Left common carotid artery plus branches (tissue), 1 donor: ENCODE measurements around a stretch of chr2.

- PRO-cap: no peak
These were observed 1.9 kb downstream of the MEMO1 start for GRCh38 chr2:32008959-32009335.

GRCh38 chr2:32009336-32010367 lies 1.2 kb downstream of the MEMO1 start:
- PRO-cap: bidirectional peak, plus-strand start at chr2:32010423, minus-strand start at chr2:32010068

- PRO-cap: no peak
These were observed 29.1 kb upstream of the SLC30A6 start for GRCh38 chr2:32136172-32137313.

- PRO-cap: no peak
These were observed 44.6 kb downstream of the NLRC4 start for GRCh38 chr2:32219923-32220590.

- PRO-cap: no peak
These were observed 2.6 kb downstream of the NLRC4 start for GRCh38 chr2:32262076-32262579.

GRCh38 chr2:32756119-32756376 lies 128.2 kb downstream of the TTC27 start:
- PRO-cap: no peak

DNA sequence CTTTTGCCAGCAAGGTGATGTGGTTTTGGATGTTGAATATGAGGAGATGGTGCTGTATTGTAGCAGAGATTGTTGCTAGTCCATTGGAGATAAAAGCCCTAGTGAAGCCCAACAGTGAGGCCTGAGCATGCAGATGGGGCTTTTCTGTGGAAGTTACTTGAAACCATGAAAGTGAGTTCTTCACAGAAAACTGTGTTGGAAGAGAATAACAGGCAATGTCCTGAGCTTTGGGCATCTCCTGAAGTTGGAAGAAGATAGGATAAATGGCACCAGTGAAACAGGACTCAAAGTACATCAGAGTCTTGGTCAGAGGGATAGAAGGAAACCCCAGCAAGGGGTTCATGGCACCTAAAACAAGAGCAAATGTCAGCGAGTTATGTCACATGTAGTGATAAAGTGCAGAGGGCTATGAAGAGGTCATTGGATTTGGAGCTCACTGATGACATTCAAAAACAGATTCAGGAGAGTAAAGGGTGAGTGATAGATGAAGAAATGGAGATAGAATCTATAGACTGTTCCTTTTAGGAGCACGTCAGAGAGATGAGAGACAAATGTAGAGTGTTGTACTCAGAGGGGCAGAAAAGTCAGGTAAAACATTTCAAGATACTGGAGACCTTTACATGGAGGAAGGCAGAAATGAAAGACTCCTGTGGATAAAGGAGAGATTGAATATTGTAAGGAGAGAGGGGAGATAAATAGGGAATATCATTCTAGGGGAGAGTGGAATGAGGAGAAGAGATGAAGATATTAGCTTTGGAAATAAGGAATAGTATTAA lies 141.3 kb downstream of the TTC27 start:
- PRO-cap: no peak

- PRO-cap: no peak
These were observed 989 bp downstream of the LTBP1 start for GRCh38 chr2:32947335-32948549.

DNA sequence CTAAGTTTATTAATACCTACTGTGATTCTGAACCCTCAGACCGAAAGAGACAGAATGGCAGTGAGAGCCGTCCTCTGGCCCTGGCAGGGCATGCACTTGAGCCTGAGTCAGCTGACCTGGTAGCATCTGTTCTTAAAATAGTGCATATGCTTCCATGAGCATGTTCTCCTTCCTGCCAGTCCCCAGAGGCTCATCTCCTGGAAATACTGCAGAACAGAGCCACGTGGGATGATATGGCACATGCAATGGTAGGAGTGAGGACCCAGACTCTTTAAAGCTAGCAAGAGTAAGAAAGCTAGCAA lies 59.0 kb downstream of the RASGRP3 start:
- PRO-cap: no peak

GRCh38 chr2:33797602-33798049 lies 198.5 kb upstream of the FAM98A start:
- PRO-cap: no peak

DNA sequence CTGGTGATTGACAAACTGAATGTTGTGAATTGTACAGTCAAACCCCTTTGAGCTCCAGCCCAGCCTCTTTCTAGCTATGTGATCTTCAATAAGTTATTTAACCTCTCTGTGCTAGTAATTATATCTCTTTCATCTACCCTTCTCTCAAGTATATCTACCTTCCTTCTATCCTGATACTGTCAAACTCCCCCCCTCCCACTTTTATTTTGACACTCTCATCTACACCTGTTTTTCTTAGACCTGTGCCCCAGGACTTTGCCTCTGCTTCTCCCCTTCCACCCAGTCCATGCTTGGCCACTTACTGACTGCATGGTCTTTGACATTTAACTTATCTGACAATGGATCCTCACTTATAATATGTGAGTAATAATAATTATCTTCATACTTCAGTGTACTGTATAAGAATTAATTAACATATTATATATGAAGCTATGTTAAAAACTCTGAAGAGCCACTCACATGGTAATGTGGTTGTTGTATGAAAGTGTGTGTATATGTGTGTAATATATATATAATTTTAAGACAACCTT lies 270.8 kb upstream of the CRIM1 start:
- PRO-cap: no peak

GRCh38 chr2:36253761-36254145 lies 101.8 kb upstream of the CRIM1 start:
- PRO-cap: no peak

- PRO-cap: unidirectional peak, minus-strand start at chr2:36357126; bidirectional peak, plus-strand start at chr2:36357743, minus-strand start at chr2:36357718
These were observed 1.6 kb downstream of the CRIM1 start for GRCh38 chr2:36356946-36357889.

GRCh38 chr2:36357890-36358294 lies 2.3 kb downstream of the CRIM1 start:
- PRO-cap: no peak

DNA sequence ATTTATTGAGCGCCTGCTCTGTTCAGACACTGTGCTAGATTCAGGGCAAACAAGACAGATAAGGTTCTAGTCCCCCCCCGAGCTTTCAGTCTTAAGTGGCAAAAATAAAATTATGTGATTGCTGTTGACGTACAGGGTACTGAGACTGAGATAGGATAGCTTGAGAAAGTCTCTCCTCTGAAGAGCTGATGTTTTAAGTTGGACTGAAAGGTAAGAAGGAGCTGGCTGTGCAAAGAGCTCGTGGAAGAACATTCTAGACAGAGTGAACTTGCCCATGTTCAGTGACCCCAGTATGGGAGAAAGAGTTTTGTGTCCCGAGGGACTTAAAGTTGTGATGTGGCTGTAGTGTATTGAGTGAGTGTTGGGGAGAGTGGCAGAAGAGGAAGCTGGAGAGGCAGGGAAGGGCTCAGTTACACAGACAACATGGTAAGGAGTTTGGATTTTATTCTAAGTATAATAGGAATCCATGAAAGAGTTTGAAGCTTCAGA lies 58.9 kb downstream of the CRIM1 start:
- PRO-cap: no peak

DNA sequence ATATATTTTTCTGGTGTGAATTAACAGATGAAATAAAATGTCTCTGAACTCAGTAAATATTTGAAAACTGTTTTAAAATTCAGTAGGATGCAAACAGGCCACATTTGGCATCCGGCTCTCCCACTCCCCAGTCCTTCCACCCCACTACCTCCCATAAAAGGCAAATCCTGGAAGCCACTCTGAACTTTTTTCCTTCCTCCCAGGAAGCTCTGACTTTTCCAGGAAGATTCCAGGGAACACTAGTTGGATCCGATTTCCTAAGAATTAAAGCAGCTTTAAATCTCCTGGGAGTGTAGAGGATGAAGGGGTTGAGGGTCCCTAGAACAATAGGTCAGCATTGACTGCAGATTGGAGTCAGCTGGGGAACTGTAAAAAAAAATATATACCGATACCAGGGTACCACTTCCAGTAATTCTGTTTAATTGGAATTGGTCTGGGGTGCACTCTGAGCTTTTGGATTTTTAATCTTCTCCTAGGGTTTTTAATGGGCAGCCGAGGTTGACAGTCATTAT lies 76.9 kb downstream of the CRIM1 start:
- PRO-cap: no peak

- PRO-cap: no peak
These were observed 82.9 kb downstream of the CRIM1 start for GRCh38 chr2:36438350-36439020.

DNA sequence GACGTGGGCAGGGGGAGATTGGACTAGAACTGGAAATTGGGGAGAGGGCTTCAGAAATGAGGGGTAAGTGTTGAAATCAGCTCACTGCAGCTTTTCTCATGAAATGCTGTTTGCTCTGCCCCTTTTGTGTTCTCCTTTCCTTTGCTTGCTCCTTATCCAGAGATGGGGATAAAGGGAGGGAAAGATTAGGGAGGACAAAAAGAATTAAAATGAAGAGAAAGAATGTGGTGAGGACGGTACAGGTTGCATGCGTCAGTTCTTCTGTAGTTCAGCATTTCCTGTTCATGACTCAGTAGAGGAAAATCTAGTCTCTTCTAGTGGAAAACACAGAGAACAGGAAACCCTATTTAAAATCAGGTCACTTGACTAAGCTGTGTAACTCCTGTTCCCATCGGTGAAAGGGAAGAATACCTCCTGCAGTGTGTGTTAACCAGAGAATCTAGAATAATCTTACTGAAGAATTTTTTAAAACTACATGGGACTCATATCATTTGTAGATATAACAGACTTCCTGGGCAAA lies 105.7 kb downstream of the CRIM1 start:
- PRO-cap: no peak

DNA sequence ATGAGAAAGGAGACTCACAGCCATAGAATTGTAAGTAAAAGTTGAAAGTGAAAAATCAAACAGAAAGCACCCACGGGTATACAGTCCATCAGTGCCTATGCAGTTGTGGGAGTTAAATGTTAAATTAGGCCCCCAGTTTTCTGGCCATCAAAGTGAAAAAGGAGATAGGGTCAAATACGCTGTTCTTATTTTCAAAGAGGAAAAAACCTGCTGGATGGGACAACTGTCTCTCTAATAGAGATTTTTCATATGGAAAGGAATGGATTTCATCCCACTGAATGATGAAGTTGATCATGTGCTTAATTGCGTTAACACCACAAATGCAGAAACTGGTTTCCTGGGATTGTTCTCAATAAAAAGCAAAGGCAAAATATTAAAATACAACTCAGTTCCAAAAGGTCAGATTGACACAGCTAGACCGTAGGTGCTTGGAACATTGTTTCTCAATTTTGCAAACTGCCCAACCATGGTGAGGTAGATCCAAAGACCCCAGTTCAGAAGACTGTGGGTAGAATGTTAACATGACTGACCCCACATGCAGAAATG lies 112.1 kb downstream of the CRIM1 start:
- PRO-cap: no peak

GRCh38 chr2:36469568-36470037 lies 114.0 kb downstream of the CRIM1 start:
- PRO-cap: no peak